ENCODE measurements around a stretch of chr2.

DNA sequence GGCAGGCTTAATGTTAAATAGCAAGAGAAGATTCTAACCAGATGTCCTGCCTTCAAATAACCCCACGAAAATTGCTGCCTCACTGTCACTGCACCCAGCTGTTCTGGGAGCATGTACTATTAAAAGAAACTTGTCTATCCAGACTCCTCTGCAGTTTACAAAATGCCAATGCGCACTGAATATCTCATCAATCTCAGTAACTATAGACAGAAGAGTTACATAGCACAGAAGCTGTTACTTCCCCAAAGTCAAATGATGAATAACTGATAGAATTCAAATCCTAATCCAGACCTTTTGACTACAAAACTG is 43.9 kb downstream of the WDR75 start:
- PRO-cap, 7 experiments: no peak in any of the 7 experiments

DNA sequence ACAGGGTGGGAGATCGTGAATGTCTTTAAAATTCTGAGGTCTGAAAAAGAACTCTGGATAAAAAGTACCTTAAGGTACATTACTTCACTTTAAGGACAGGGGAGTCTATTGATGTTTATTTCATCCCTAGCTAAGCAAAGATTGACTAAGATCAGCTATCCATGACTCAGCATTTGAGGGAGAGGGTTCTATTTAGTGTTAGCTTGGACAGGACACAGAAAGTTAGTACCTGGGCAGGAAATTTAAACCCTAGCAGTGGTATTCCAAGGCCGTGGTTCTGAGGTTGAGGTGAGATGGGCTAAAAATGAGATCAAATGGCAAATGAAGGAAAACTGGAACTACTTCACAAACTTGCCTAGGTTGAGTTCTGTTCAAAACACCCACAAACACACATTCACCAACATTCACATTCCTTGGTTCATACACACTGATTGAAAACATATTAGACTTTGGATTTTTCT is 31.5 kb downstream of the SLC40A1 start:
- PRO-cap, 7 experiments: no peak in any of the 7 experiments

GRCh38 chr2:189698604-189699089 is 24.2 kb downstream of the ANKAR start:
- PRO-cap, 7 experiments: no peak in any of the 7 experiments

DNA sequence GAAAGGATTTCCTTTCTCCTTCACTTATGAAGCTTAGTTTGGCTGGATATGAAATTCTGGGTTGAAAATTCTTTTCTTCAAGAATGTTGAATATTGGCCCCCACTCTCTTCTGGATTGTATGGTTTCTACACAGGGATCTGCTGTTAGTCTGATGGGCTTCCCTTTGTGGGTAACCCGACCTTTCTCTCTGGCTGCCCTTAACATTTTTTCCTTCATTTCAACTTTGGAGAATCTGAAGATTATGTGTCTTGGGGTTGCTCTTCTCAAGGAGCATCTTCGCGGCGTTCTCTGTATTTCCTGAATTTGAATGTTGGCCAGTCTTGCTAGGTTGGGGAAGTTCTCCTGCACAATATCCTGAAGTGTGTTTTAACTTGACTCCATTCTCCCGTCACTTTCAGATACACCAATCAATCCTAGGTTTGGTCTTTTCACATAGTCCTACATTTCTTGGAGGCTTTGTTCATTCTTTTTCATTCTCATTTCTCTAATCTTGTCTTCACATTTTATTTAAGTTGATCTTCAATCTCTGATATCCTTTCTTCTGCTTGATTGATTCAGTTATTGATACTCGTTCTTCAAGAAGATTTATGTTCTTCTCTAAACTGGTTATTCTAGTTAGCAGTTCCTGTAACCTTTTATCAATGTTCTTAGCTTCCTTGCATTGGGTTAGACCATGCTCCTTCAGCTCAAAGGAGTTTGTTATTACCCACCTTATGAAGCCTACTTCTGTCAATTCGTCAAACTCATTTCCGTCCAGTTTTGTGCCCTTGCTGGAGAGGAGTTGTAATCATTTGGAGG is 61.2 kb downstream of the C2orf88 start:
- PRO-cap, 7 experiments: no peak in any of the 7 experiments

- PRO-cap, 7 experiments: no peak in any of the 7 experiments
These were observed 3.6 kb upstream of the MFSD6 start for GRCh38 chr2:190404567-190405000.

GRCh38 chr2:190417048-190417607 is 9.0 kb downstream of the MFSD6 start:
- PRO-cap, 7 experiments: no peak in any of the 7 experiments

DNA sequence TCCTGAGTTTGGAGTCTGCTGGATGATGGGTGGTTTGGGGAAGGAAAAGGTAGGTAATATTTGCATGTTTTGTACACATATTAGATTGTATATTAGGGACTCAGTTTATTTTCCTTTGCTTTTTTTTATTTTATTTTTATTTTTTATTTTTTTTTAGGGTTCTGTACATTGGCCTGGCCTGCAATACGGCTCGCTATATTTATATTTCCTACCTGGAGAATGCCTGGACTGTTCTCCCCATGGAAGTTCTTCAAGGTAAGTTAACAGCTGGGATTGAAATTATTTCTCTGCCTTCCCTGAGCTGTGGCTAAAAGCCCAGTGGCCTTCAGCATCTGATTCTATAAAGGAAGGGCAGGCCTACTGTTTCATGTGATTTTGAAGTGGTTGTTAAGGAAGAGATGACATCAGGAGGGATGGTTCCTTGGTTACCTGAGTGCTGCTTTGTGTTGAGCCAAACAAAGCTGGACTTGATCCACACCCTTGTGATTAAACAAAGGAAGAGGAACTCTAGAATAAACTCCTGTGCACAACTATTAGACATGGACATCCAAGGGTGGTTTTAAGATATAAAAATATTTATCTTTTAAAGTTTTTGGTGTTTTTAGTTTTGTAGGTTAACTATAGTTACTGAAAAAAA is 61.6 kb downstream of the MFSD6 start:
- PRO-cap, 7 experiments: peak in 1 of 7 experiments; most common minus-strand start position 334 of the sequence (in 1)

DNA sequence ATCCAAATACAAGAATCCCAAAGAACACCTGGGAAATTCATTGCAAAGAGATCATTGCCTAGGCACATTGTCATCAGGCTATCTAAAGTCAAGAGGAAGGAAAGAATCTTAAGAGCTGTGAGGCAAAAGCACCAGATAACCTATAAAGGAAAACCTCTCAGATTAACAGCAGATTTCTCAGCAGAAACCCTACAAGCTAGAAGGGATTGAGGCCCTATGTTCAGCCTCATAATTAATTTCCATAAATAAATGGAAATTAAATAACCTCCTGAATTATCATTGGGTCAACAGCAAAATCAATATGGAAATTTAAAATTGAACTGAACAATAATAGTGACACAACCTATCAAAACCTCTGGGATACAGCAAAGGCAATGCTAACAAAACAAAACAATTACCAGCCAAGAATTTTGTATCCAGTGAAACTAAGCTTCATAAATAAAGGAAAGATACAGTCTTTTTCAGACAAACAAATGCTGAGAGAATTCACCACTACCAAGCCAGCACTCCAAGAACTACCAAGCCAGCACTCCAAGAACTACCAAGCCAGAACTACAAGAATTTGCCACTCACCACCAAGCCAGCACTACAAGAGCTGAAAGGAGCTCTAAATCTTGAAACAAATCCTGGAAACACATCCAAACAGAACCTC is 42.1 kb downstream of the NEMP2 start:
- PRO-cap, 7 experiments: no peak in any of the 7 experiments

DNA sequence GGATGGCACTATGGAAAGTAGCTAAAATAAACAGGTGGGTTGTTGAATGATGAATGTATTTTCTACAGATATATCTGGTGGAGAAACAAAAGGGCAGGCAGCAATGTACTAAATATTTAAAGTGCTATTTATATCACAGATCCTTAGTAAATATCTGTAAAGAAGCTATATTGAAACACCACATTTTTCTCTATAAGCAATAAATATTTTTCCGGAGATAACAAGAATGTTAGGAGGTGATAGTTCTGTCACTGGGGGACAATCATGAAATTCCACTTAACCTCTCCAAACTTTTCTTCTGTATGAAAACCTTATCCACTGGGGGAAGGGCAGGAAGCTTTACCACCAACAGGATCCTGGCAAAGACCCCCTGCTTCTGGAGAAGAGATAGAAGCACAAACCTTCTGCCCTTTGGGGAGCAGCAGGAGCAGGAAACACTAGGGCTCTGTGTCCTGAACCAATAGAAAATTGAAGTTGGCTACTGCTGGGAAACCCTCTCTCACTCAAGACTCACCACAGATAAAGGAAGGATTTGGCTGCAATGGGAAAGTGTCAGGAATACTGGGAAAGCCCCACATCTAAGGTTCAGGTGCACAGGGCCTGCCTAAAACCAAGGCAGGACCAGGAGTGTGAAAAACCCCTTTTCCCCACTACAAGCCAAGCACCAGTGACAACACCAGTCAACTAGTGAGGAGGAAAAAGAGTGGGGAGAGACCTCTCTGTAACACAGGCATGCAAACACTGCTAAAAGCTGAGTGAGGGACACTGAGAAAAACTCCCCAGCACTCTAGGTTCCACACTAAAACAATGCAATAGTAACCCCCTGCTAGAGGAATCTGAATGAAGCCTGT is 1.7 kb upstream of the NEMP2 start:
- PRO-cap, 7 experiments: no peak in any of the 7 experiments

DNA sequence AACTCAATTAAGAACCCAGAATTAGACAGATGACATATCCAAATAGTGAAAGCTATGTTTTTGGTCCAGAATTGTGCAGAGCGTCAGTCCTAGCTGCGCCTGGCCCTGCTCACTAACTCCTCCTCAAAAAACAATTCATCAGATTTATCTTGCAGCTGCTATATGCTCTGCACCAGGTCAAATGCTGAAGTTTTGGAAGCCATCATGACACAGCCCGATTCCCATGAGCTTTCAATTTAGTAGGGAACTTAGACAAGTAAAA is 20.0 kb upstream of the NAB1 start:
- PRO-cap, 7 experiments: no peak in any of the 7 experiments

DNA sequence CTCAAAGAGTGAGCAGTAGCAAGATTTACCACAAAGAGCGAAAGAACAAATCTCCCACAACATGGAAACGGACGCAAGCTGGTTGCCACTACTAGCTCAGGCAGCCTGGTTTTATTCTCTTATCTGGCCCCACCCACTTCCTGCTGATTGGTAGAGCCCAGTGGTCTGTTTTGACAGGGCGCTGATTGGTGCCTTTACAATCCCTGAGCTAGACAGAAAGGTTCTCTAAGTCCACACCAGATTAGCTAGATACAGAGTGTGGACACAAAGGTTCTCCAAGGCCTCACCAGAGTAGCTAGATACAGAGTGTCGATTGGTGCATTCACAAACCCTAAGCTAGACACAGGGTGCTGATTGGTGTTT is 111.5 kb downstream of the NAB1 start:
- PRO-cap, 7 experiments: no peak in any of the 7 experiments

DNA sequence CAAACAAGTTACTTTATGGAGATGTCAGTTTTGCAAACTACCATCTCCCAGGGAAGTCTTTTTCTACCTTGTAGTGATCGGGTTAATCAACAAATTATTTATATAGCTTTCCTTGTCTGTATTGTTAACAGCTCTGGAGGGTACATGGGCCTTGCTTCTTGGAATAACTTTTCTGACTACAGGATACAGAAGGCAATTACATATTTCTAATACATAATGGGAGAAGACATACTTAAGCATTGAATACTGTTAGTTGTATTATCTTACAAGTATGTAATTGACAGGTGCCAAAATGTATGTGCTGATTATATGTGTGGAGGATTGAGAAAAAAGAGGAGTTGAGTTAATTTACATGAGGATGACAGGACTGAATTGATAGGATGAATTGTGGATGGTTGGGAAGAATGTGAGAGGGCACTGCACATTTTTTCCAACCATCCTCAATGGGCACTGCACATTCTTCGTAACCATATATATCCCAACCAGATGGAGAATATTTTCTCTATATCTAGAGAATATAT is 27.1 kb downstream of the GLS start:
- PRO-cap, 7 experiments: peak in 1 of 7 experiments; most common plus-strand start position 359 of the sequence (in 1)

DNA sequence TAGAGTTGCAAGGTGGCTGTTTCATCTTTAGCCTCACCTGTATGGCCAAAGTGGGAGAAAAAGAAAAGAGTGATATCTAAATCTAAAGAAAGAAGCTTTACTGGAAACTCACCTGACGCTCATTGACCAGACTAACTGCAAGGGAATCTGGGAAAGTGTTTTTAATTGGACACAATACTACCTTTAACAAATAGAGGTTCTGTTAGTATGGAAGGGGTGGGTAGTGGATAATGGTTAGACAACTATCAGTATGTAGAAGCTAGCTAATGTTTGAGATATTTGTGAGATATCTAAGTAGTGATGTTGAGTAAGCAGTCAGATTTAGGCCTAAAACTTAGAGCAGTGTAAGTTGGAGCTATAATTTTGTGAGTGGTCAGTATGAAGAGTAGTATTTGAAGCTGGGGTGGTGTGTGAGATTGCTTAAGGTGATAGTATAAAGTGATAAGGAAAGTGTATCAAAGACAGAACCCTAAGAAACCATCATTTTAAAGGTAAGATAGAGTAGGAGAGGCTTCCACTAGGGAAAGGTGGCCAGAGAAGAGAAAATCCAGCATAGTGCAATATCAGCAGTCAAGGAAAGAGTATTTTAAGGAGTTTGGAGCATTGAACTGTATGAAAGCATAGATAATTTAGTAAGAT is 62.4 kb downstream of the GLS start:
- PRO-cap, 7 experiments: no peak in any of the 7 experiments

- PRO-cap, 7 experiments: no peak in any of the 7 experiments
These were observed 19.9 kb downstream of the STAT1 start for GRCh38 chr2:190994046-190994419.

GRCh38 chr2:191061360-191061965 is 47.5 kb upstream of the STAT1 start:
- PRO-cap, 7 experiments: peak in 1 of 7 experiments; most common plus-strand start chr2:191061868 (in 1); most common minus-strand start chr2:191061689 (in 1)

GRCh38 chr2:191064430-191065037 is 50.6 kb upstream of the STAT1 start:
- PRO-cap, 7 experiments: peak in 5 of 7 experiments; most common plus-strand start chr2:191064808 (in 3); most common minus-strand start chr2:191064749 (in 1)

DNA sequence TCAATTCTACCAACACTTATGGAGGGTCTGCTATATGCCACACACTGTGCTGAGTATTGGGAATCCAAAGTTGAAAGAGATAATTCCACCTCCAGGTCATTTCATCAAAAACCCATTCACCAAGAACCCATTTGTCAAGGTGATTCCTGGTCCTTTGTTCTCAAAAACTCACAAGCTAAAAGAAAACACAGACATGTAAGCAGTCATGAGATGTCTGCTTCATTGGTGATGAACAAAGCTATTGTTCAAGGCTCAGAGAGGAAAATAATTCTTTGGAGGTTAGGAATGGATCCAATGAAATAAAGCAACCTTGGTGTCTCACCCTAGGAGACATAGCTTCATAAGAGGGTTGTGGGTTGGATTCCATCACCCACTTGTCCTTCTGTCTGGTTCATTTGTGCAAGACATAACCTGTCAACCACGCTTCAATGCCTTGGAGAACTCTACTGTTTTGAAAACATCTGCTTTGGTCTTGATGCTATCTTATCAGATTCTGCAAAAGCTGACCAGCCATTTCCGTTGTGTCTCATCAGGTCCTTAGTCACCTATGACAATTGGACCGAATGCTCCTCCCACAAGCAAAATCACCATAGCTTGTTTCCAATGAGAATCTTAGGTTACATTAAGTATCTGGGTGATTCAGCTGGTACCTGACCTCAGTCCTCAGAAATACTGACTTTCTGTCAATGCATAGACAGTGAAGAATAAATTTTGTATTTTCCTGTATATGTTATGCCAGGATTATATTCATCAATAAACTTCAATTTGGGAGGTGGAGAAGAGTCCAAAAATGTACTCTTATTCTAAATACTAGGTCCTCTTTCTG is 35.5 kb downstream of the STAT4 start:
- PRO-cap, 7 experiments: peak in 7 of 7 experiments; most common plus-strand start position 616 of the sequence (in 5); most common minus-strand start position 448 of the sequence (in 7)

GRCh38 chr2:191176808-191177153 is 26.0 kb upstream of the STAT4 start:
- PRO-cap, 7 experiments: no peak in any of the 7 experiments

DNA sequence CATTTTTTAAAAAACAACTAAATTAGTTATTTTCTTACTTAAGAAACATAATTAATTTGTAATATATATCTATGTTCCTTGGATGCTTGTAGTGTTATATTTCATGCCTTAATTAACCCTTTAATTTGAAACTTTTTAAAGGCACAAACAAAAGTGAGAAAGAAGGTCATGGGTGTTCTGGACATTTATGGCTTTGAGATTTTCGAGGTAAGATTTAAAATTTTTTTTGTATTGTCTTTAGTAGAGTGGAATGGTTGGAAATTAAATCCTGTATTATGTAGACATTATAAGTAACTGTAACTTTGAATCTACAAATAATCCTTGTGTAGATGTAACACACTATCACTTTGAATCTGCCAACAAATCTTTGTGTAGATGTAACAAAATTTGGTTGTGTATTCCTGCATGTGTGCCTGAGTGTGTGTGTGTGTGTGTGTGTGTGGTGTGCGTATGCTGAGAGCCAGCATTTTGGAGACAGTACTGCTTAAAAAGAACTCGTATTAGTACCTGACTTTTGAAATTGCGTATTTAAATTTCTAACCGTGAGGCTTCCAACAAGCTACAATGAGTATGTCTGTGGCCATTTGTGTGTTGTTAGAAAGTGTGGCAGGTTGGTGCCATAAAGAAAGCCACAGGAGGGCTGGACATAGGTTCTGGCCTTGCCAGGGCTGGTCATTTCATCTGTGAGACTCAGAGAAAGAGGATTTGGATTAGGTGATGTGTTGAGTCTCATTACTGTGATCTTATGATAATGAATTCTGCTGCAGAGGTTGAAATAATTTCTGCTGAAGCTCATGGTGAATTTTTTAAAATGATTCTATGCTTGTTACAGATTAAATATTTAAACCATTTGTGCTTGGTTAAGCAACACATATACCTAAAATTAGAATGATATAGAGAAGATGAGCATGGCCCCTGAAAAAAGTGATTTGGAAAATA is 125.2 kb downstream of the MYO1B start:
- PRO-cap, 7 experiments: no peak in any of the 7 experiments

GRCh38 chr2:191683989-191684459 is 6.1 kb downstream of the NABP1 start:
- PRO-cap, 7 experiments: no peak in any of the 7 experiments